Mesothelial cell of epicardium (in vitro differentiated cells): ENCODE results near the gene FRMD1.

- PRO-cap: no peak
These were observed 14.7 kb upstream of the TTLL2 start for GRCh38 chr6:167310225-167310495.

GRCh38 chr6:167495486-167495864 lies 170.6 kb downstream of the TTLL2 start:
- PRO-cap: no peak

DNA sequence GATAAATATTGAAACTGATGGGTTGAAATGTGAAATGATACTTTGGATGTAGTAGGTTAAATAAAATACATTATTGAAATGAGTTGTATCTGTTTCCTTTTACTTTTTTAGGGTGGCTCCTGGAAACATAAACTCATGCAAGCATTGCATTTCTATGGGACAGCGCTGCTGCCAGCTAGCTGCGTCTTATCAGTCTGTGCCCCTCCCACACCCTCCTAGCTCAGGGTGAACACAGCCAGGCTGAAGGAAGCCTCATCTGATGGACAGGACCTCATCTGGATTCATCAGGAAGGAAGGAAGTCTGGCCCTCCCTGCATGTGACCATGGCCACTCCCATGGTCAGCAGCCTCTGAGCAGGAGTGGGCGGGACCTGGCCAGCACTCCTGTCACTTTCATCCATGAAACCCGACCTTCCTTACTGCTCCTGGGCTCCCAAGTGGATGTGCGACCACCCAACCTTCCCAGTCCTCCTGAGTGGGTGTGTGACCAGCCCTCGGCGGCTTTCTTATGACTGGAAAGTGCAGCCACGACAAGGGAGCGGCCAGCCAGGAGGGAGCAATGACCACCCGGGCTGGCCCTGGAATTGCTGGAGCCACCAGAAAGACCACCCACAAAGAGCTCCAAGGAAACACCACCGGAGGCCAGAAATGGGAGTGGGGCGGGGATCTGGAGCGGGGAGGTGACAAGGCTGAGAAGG lies 241.0 kb downstream of the TTLL2 start:
- PRO-cap: no peak

GRCh38 chr6:167787750-167788178 lies 38.9 kb upstream of the AFDN start:
- PRO-cap: no peak

DNA sequence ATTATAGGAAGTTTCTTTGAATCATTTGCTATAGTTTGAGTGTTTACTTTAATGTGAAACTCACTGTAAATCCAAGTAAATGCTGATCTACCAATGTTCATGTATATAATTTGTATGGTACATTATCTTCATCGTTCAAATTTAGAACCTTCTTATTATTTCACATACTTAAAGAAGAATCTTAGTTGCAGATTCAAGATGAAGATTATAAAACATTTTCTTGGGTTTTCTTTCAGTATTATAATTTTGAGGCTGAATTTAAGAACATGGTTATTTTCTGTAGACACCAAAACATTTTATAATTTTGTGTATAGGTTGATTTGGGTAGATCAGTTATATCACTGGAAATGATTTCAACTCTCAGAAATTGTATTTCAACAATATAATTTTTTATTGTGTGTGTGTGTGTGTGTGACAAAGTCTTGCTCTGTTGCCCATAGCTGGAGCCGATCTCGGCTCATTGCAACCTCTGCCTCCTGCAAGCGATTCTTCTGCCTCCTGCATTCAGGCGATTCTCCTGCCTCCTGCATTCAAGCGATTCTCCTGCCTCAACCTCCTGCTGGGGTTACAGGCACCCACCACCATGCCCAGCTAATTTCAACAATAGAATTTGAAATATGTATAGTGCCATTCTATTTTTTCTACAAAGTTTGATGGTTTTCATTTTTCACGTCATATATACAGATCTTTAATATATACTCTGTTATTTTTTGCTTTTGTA lies 23.9 kb downstream of the AFDN start:
- PRO-cap: no peak

DNA sequence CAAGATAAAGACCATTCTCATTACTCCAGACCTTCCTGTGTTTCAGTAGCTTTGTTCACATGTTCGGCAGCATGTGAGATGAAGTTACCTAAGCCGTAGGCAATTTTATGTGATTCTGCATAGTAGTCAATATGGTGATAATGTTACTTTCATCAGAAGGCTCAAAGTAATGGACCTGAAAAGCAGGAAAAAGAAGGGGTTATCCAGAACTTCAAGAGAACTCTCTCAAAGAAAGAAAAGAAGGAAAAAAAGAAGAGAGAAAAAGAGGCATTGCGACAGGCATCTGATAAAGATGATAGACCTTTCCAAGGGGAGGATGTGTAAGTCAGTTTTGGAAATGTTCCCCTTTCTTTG lies 45.3 kb downstream of the AFDN start:
- PRO-cap: no peak

DNA sequence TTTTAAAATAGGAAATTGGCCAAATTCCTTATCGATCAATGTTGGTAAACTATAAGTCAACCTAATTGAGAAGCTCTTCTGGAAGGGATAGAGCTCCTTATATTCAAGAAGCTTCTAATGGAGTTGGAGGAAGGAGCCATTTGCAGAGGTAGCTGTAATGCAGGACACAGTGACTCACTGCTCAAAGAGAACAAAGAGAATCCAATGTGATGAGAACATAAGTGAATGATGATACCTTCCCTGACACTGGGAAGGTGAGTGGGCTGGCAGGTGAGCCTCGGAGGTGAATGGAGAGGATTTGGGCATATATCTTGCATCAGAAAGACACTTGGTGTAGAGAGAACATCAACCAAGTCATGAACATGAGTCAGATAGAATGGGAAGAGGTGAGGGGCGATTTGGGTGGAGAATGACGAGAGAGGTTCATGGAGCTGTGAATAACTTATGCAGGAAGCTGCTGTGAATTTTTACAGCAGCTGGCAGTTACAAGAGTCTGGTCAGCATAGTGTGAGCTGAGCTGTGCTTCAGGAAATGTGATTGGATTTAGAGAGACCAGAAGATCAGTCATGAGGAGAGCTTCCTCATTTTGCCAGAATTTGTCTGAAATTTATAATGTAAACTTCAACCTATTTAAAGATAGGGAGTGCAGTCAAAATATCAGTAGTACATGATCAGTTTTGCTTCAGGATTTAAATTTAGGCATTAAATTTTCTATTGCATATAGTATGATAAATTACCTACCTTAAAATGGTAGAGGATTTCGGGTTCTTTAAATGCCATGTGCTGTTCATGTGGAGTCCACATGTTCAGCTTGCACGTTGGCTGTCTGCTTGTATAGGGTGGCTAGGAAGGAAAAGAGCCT lies 59.4 kb upstream of the KIF25 start:
- PRO-cap: no peak

- PRO-cap: no peak
These were observed 27.0 kb upstream of the KIF25 start for GRCh38 chr6:167970169-167971251.

DNA sequence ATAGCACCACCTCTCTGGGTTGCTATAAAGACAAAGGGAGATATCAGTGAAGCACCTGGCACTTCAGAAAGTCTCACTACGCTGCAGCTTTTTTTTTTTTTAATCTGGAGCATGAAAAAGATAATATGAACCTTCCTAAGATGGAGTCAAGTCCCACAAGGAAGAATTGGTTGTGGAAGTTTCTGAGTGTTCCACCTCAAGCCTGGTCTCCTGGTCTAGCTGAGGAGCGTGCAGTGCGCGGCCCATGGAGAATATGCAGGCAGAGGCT lies 537 bp downstream of the KIF25 start:
- PRO-cap: no peak

GRCh38 chr6:168057326-168057541 lies 21.8 kb downstream of the FRMD1 start:
- PRO-cap: no peak

DNA sequence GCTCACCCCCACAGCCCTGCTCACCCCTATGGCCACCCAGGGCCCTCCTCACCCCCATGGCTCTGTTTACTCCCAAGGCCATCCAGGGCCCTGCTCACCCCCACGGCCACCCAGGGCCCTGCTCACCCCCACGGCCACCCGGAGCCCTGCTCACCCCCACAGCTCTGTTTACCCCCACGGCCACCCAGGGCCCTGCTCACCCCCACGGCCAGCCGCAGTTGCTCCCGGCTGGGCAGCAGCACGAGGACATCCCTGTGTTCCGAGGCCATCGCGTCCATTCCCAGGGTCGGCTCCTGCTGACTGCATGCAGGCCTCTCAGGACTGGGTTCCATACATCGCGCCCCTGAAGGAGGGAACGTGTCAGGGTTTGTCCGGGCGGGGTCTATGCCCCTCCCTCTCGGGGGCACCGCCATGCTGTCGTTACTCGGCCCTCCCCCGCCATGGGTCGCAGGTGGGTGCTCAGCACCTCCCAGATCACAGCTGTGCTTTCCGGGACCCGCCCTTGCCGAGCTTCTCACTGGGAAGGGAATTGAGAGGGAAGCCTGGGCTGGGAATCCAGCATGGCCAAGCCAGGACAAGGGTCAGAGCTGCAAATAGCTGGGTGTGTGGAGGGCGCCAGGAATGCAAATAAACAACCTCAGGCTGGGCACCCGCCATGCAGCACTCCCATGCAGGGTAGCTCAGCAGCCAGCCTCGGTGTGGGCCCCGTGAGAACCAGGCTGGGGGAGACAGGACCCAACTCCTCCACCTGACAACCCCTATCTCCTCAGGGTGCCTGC lies at the start of gene FRMD1:
Gene FRMD1, minus strand, starts transcription at position 531 of the 779 bp plus-strand sequence.
- PRO-cap: no peak

- PRO-cap: no peak
These were observed 116.0 kb upstream of the FRMD1 start for GRCh38 chr6:168194835-168195505.

GRCh38 chr6:168207043-168207284 lies 112.6 kb downstream of the DACT2 start:
- PRO-cap: no peak

DNA sequence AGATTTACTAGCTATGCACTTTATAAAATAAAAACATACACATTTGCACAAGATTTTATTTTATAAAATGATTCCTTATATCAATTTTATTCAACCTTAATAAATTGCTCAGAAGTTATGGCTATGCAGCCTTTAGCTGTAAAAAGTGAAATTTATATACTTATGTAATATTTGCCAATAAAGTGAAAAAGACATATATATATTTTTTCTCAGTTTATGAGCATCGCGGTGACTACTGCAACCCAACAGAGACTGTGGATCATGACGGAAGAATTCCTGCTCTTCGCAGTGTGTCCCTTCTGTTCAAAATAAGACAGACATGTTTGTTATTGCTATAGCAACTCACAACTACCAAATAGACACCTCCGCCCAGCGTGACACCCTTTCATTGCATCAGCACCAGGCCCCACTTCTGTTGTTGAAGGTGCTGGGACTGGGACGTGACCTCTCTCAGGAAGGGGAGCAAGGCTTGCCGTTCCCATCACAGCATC lies 94.3 kb downstream of the DACT2 start:
- PRO-cap: no peak

DNA sequence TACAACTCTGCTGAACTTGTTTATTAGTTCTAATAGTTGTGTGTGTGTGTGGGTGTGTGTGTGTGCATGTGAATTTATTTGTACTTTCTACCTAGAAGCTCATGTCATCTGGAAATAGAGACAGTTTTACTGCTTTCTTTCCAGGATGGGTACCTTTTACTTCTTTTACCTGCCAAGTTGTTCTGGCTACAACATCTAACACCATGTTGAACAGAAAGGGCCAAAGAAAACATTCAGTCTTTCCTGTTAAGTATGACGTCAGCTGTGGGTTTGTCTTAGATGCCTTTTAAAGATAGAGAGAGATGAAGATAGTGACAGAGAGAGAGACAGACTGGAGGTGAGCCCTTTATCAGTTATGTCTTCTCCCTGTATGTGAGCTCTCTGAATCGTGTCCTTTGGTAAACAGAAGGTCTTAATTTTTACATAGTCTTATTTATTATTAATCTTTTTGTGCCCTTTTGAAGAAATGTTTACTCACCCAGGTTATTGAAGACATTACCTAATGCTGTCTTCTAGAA lies 3.4 kb upstream of the DACT2 start:
- PRO-cap: no peak

GRCh38 chr6:168368413-168369251 lies 49.1 kb upstream of the DACT2 start:
- PRO-cap: no peak

DNA sequence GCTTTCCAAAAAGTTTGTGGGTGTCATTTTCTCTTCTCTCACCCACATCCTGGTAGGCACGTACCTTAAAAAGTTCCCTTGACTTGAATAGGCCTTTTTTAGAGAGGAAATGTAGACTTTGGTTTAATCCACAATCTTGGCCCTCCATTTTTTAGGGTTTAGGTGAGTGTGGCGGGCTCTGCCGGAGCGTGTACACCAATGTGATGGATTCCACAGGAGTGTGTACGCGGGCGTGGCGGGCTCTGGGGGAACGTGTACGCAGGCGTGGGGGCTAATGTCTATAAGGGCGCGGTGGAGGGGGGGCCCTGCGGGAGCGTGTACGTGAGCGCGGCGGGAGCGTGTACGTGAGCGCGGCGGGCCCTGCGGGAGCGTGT lies 28.2 kb upstream of the SMOC2 start:
- PRO-cap: no peak

DNA sequence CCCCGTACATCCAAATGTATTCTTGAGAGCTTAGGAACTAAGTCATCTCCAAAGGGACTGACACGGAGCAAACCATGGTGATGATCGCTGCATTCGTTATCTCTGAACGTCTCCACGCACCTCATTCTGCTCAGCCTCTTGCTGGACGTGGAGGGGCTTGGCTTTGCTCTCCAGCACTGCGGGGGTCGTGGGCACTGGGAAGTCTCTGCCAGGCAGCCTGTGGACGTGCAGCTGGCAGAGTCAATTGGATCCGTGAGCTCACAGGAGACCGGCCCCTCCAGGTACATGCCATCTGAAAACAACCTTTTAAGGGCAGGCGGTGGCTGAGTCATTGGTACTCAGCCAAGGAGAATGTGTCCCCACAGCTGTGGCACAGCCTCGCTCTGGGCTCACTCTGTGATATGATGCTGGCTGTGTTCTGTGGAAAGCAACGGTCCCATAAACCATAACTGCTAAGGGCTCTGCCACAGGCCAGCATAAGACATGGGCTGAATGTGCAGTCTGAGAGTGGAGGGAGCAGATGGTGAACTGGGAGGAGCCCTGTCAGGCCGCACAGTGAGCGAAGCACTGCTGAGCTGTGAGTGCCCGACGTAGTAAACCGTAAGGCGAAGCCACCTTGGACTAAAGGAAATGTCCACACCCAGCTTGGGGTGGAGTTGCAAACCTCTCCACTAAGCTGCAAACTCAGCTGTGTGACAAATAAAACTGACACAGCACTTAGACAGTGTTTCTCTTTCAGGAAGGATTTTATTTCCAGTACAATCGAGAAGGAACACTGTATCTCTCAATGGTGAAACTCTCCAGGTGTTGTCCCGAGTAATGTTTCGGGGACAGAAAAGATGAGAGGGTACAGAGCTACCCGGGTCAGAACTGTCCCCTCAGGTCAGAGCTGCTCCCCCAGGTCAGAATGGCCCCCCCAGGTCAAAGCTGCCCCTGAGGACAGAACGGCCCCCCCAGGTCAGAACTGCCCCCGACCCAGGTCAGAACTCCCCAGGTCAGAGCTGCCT lies 375.8 kb downstream of the THBS2 start:
- PRO-cap: no peak

GRCh38 chr6:168962749-168963446 lies 290.7 kb downstream of the THBS2 start:
- PRO-cap: no peak

- PRO-cap: no peak
These were observed 182.7 kb downstream of the THBS2 start for GRCh38 chr6:169071021-169071220.